ENCODE measurements around a stretch of chr7.

DNA sequence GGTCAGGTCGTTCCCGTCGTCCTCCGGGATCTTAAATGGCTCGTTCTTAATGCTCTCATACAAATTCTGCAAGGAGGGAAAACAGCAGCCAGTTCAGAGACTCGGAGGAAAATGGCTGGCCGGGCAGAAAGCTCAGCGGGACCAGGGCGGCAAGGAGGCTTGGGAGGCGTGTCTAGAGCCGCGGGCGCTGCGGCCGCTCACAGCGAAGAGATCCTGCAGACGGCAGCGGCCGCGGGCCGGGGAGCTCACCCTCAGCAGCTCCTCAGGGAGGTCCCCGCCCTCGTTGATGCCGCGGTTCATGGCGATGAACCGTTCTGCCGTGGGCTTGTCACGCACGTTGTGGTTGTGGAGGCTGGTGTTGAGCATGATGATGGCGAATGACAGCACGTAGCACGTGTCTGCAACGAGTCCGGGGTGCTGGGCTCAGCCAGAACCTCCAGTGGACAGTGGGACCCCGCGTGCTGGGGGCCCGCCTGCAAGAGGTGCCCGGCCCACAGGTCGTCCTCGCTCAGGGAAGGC, 65.9 kb downstream of the USP42 start:
- PRO-cap: no peak

DNA sequence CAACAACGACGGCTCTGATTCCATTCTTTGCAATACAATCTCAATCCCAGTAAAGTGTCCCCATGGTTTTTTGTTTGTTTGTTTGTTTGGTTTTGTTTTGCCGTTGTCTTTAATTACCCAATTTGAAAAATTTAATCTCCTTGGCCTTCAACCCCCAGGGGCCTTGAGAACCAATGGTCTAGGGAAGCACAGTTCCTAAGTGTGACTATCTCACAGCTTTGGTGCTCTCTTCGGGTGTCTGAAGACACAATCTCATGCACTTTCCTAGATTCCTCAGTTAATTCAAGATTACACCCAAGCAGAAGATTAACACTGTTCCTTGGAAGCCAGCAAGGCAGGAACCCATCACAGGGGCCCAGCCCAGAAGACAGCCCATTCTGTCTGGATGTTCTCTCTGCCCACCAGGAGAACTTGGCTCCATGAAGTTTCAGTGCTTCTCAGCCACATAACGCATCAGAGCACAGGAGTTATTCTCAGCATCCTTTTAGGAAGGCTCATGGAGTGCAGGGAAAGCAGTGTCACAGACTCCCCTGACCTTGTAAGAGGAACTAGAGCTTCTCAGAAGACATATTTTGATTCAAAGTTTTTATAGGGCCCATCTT, 58.9 kb downstream of the CYTH3 start:
- PRO-cap: no peak

DNA sequence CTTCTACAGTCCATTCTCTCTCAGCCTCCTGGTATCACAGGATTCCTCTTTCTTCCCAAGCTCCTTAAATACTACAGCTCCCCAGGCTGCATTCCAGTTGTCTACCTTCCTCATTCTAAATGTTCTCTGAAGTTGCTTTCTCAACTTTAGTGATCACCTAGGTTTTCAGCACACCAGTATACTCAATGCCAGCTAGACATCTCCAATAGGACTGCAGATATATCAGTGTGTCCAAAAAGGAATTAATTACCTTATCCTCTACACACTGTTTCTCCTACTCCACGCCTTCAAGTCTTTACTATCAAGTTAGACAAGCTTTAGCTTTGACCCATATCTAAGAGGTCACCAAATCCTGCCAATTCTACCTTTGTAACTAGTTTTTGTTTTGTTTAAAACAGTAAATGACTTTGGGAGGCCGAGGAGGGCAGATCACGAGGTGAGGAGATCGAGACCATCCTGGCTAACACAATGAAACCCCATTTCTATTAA, 39.4 kb downstream of the CYTH3 start:
- PRO-cap: no peak

DNA sequence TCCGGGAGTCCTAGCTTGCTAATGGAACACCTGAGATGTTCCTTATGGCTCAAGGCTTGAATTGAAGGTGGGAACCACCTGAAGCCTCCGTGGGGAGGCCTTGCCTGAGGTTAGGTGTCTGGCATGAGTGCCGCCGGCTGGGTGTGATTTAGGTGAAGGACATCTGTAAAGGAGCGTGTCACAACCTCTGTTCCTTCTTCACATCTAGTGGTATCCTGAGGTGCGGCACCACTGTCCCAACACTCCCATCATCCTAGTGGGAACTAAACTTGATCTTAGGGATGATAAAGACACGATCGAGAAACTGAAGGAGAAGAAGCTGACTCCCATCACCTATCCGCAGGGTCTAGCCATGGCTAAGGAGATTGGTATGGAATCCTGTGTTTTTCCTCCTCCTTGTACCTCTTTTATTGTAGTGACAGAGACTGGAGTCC, 27.4 kb downstream of the RAC1 start:
- PRO-cap: no peak

GRCh38 chr7:6422127-6422665, 25.6 kb downstream of the DAGLB start:
- PRO-cap: no peak

DNA sequence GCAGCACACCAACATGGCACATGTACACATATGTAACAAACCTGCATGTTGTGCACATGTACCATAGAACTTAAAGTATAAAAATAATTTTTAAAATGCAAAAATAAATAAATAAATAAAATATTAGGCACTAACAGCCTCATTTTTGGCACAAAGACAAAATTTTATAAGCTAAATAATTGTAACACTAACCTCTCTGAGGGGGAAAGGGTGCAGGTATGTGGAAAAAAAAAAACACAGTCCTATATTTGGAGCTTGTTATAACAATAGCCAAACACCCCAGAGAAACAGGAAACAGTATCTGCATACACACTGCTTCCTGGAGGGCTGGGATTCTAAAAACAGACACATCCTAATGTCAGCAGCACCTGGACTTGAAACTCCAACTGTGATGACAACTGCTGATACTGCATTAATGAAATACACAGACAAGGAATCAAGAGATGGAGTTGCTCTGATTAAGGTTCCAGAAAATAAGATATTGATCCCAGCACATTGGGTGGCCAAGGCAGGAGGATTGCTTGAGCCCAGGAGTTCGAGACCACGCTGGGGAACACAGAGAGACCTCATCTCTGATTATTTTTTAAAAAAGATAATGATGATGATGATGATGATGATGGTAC, 9.4 kb downstream of the DAGLB start:
- PRO-cap: no peak

DNA sequence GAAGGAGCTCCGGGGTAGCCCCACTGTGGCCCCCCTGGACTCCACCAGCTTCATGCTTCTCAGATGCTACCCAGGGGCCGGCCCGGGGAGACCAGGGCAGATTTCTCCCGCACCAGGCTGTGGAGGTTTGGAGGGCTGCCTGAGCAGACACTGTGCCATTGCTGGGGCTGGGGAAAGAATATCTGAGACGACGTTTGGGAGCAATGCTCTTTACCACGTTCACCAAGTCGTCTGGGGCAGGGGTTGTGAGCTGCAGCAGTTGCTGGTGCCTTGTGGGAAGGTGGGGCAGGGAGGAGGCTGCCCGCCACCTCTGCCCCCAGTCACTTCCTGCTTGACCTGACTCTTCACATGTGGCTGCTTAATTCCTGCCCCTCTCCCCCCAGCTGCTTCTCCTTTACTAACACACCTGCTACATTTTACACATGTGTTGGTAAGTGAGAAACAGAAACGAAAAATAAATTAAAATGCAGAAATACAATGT, 8.4 kb downstream of the ZNF853 start:
- PRO-cap: no peak

- PRO-cap: no peak
Measured at GRCh38 chr7:6637468-6638272, 552 bp downstream of the ZNF316 start.

GRCh38 chr7:6702802-6703502, 3.8 kb downstream of the ZNF12 start:
- PRO-cap: no peak

GRCh38 chr7:6855513-6856193, 29.6 kb upstream of the CCZ1B start:
- PRO-cap: no peak

GRCh38 chr7:6953766-6954373, 127.8 kb upstream of the CCZ1B start:
- PRO-cap: no peak

DNA sequence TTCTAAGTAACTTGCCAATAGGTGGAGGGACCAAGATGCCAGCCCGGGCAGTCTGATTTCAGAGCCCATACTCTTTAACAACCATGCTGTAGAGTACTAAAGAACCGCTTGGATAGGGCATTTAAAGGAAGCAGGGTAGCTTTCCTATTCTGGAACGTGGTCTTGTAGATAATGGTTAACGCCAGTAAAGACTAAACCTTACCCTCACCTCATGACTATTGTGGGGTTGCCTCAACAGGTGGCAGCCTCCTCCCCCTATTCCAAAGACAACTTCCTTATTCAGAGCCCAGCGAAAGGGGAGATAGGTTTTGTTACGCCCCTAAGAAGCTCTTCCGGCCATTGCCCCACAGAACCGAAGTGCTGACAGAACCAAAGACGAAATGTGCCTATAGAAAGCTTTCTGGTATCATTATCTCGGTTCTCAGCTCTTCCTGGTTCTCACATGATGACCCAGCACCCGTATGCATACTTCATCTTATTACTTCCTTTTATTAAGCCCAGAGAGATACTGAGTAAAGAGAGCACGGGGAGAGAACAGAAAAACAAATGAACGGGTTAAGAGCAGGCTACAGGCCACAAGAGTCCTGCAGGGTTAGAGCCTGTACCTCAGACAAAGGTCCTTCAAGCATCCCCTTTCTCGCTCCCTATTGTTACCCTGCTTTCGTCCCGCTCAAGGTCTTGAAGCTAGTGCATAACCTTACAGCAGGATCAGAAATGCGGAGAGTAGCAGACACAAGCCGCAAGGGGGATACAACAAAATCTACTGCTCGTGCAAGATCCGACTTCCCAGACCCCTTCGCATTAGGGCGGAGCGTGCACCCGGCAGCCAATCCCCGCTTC, 502 bp upstream of the C1GALT1 start:
- PRO-cap: unidirectional peak, plus-strand start at position 339 of the sequence; unidirectional peak, minus-strand start at position 547 of the sequence; bidirectional peak, plus-strand start outside the sequence, minus-strand start at position 762 of the sequence

DNA sequence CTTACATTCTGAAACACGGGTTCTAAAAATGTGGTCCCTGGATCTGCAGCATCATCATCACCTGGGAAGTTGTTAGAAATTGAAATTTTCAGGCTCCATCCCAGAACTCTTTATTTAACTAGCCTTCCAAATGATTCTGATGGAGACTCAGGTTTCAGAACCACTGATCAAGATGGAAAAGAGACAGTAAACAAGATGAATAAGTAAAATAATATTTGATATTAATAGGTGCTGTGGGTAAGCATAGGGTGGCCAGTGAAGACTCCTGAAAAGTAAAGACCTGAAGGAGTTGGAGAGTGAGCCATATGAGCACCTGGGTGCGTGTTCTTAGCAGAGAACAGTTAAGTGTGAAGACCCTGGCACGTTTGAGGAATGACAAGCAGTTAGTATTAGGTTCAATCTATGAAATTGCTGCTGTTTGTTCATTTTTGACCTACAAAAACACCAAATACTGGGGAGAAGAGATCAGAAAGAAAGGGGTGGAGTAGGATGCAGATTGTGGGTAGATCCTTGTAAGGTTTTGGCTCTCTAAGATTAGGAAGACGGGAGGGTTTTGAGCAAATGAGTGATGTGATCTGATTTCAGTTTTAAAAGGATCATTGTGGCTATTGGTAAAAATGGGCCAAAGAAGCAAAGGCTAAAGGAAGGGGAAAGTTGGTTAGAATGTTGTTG, 4.2 kb downstream of the C1GALT1 start:
- PRO-cap: no peak

DNA sequence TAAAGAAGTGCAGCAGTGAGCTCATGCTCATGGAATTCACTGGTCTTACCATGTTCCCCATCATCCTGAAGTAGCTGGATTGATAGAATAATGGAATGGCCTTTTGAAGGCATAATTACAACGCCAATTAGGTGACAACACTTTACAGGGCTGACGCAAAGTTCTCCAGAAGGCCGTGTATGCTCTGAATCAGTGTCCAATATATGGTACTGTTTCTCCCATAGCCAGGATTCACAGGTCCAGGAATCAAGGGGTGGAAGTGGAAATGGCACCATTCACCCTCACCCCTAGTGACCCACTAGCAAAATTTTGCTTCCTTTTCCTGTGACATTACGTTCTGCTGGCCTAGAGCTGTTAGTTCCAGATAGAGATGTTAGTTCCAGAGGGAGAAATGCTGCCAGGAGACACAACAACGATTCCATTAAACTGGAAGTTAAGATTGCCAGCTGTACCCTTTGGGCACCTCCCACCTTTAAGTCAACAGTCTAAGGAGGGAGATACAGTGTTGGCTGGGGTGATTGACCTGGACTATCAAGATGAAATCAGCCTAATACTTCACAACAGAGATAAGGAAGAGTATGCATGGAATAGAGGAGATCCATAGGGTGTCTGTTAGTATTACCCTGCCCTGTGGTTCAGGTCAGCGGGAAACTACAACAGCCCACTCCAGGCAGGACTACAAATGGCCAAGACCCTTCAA, 8.1 kb upstream of the RPA3 start:
- PRO-cap: no peak

DNA sequence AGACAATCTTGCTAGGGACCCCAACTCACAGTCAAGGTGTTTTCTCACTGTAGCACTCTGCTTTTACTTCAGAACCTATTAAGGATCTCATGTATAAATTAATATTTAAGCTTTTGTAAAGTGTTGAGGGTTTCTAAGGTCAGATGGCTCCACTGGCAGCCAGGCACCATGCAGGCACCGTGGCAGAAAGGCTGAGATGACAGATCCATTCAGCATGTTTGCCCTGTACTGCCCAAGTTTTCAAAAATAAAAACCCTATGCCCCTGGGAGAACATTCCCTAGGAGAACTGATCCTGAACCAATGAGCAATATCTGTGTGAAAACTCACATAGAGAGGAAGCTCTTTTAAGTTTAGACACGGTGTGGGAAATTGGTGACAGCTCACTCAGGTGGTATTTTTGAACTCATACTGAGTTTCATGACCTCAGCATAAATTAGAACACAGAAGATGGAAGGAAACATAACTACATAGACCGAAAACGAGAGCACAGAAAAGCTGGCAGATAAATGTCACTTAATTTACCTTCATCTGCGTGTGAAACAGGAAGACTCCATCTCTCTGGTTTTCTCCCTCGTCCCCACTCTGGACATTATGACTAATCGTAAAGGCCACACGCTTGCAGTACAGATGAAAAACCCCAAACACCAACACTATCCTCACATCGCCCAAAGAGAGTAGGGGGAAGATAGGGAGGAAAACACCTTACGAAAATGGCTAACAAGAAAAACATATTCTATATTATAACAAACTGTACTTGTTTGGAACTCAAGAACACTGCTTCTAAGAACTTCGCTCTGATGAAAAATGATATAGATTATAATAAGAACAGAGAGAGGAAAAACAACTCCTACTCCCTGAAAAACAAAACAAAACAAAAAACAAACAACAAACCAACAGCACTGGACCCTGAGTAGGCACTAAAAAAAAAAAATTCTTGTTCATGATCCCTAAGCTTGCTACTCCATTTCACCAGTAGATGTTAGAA, 127.7 kb downstream of the ICA1 start:
- PRO-cap: no peak

DNA sequence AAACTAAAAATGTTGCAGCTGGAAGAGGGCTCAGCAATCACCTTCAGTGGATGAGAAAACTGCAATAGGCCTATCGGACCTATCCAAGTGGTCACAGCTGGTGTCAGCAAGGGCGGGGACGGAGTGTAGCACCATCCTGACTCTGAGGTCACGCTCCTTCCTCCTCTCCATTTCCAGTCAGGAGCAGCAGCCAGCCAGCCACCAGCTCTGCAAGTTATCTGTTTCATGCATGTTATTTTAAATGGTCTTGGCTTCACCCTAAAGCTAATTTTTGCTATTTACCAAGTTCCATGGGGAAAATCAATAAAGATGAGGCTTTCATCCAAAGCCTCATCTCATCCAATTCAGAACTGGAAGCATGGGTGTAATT, 49.4 kb downstream of the ICA1 start:
- PRO-cap: no peak

GRCh38 chr7:8762859-8763495, 329.6 kb downstream of the NXPH1 start:
- PRO-cap: no peak

- PRO-cap: no peak
Measured at GRCh38 chr7:9738270-9738489, 1201.8 kb downstream of the NDUFA4 start.

- PRO-cap: no peak
Measured at GRCh38 chr7:10085273-10085615, 854.7 kb downstream of the NDUFA4 start.

DNA sequence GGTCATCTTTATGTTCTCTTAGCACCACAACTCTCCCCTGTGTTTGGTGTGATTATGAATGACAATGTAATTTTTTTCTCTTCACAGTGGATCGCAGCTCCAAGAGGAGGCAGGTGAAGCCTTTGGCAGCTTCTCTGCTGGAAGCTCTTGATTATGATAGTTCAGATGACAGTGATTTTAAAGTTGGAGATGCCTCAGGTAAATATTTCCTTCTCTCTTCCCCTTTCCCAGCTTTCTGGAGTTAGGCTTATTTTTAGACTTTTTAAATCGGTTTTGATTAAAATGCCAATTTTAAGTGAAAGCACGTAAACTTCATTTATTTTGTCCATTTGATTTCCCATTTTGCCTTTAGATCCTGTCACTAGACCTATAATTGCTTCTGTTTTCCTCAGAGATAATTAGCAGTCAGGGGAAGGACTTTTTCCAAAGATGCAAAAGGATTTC, 1.1 kb downstream of the PHF14 start:
- PRO-cap: no peak

Data from right common carotid artery plus branches (tissue), 1 donor.